ENCODE data around the gene C15orf61.

GRCh38 chr15:66656733-66657462 lies 45.1 kb upstream of the SMAD6 start:
- RRBS: no CpG with 5 or more reads among the region's 10 CpGs

DNA sequence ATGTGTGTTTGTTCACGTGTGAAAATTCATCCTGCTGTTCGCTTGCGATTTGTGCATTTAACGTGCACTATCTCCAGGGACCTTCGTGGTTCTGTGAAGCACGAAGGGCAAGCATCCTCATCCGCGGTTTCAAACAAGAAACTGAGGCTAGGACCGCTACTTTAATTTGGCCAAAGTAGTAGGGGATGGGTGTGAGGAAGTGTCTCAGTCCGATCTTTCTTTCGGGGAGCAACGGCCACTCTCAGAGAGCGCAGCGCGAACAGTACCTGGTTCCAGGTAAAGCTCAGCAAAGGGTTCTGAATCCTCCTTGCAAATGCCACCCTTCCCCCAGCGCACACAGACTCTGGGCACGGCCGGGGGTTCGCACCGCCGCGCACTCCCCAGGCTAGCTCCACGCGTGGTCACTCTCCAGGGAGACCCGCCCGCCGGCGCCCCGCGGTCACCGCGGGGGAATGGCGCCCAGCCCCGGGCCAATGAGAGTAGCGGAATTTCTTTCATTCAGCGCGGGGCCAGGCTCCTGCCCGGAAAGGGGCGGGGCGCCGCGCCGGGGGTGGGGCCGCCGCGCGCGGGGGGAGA lies 1.4 kb upstream of the SMAD6 start:
- RRBS: 1% methylated on average over 27 of the region's 48 CpGs

GRCh38 chr15:66702932-66703280 lies 870 bp downstream of the SMAD6 start:
- RRBS: no CpG with 5 or more reads among the region's 49 CpGs

DNA sequence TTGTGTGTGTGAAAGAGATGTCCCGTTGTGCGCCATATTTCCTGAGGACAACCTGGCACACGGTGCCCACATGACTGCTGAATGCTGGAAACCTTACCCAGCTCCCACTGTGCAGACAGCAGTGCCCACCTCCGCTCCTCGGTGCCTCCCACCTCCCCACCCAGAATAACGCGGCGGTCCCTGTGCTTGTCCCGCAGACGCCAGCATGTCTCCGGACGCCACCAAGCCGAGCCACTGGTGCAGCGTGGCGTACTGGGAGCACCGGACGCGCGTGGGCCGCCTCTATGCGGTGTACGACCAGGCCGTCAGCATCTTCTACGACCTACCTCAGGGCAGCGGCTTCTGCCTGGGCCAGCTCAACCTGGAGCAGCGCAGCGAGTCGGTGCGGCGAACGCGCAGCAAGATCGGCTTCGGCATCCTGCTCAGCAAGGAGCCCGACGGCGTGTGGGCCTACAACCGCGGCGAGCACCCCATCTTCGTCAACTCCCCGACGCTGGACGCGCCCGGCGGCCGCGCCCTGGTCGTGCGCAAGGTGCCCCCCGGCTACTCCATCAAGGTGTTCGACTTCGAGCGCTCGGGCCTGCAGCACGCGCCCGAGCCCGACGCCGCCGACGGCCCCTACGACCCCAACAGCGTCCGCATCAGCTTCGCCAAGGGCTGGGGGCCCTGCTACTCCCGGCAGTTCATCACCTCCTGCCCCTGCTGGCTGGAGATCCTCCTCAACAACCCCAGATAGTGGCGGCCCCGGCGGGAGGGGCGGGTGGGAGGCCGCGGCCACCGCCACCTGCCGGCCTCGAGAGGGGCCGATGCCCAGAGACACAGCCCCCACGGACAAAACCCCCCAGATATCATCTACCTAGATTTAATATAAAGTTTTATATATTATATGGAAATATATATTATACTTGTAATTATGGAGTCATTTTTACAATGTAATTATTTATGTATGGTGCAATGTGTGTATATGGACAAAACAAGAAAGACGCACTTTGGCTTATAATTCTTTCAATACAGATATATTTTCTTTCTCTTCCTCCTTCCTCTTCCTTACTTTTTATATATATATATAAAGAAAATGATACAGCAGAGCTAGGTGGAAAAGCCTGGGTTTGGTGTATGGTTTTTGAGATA lies 79.1 kb downstream of the SMAD6 start:
- RRBS: 97% methylated on average over 21 of the region's 81 CpGs

GRCh38 chr15:66850548-66850895 lies 148.5 kb downstream of the SMAD6 start:
- RRBS: no CpG with 5 or more reads among the region's 5 CpGs

DNA sequence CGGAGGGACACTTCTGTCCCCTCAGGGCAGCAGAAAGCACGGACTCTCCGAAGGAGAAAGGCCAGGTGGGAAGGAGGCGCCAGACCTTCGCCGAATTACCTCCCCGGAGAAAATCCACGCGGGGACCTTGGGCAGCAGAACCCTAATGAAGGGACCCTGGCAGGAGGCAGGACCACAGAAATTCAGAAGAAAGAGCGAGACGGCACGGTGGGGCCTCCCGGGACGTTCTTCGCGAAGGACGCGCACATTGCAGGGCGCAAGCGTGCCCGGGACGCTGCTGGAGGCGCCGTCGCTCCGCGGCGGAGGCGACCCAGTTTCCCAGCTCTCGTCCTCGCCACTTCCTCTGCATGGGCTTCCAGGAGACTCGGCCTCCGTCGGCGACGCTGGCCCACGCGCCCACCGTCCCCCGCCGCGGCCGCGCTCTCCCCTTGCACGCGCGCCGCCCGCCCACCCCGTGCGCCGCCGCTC lies 31.9 kb upstream of the SMAD3 start:
- RRBS: 16% methylated on average over 12 of the region's 53 CpGs

GRCh38 chr15:67041814-67042319 lies 23.5 kb upstream of the SMAD3 start:
- RRBS: no CpG with 5 or more reads among the region's 6 CpGs

DNA sequence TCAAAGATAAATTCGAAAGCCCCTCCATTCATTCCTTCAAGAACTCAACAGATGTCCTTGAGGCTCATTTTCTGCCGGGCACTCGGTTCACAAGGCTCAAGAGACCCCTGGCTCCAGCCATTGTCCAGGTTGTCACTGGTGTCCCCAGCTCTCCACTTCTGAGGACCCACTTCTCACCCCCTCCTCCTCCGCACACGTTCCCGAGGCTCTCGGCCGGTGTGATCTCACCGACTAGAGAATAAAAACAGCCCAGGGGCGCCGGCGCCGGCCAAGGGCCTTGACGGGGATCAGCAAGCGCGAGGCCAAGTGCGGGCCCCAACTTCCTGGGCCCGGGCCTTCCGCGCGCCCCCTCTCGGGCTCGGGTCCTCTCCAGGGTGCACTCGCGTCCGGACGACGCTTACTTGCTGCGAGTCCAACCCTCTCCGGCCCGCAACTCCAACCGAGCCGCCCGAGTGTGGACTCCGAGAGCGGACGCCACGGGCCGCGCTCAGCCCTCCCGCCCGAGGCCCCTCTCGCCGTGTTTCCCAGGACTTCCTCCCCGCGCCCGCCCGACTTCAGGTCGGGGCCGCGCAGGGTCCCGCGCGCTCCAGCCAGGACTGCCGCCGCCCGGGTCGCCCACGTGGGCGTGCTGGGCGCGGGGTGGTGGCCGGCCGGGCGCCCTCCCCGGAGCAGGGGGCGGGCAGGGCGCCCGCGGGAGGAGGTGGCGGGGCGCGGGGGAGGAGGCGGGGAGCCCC lies 422 bp upstream of the SMAD3 start:
- RRBS: 2% methylated on average over 33 of the region's 74 CpGs

GRCh38 chr15:67076224-67077052 lies 11.0 kb downstream of the SMAD3 start:
- RRBS: no CpG with 5 or more reads among the region's 13 CpGs

DNA sequence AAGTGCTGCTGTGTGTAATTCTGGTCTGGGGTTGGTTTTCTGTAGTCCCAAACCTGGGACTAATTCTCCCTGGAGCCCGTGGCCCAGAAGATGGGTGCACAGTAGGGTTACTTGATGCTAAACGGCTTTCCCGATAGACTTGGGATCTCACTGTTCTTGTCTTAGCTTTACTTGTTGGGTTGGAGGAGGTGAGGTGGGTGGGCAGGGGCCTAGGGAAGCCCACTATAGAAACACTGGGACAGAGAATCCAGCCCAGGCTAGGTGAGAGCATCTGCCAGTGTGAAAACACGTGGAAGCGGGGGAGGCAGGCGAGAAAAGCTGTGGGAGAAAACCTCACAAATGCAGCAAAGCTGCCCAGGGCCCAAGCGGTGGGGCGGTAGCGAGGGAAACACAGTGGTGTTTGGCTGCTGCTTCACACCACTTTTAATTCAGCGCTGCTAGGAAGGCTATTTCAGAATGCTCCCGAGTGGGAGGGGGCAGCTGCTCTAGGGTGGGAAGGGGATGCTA lies 22.8 kb downstream of the SMAD3 start:
- RRBS: no CpG with 5 or more reads among the region's 11 CpGs

GRCh38 chr15:67133719-67134623 lies 68.6 kb downstream of the SMAD3 start:
- RRBS: no CpG with 5 or more reads among the region's 12 CpGs

GRCh38 chr15:67165901-67166256 lies 88.6 kb downstream of the AAGAB start:
- RRBS: no CpG with 5 or more reads among the region's 8 CpGs

- RRBS: 1% methylated on average over 40 of the region's 98 CpGs
These were observed at the start of gene C15orf61 for GRCh38 chr15:67520895-67521789. TSS of gene C15orf61 (plus strand) at chr15:67521131.

DNA sequence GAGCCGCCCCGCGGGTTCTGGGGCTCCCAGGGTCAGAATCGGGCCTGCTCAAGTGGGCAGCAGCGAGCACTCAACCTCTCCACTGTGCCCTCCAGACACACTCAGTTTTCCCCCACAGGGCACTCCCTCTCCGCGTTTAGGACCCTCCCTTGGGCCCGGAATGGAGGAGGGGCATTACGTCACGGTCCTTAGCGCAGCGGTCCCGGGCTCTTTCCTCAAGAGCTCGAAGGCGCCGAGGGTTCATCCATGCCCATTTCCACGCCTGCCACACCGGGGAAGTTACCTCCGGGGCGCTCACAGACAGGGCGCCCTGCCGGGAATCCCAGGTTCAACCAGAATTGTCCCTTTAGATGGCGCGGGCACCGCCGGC lies 9.3 kb downstream of the SKOR1 start:
- RRBS: 10% methylated on average over 15 of the region's 26 CpGs

GRCh38 chr15:67840224-67841171 lies 15.2 kb downstream of the SKOR1 start:
- RRBS: no CpG with 5 or more reads among the region's 57 CpGs

DNA sequence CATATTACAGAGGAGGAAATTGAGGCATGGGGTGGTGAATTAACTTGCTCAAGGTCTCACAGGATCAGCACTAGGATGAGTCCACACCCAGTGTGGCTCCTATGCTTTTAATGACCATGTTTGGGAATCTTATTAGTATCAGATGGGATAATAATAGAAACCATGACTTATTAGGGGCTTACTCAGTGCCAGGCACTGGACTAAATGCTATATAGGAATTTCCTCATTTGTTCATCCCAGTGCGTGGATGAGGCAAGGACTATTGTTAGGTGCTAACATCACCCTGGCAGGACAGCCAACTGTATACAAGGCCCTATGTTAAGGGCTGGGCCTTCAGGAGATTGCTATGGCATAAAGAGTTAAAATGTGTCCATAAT lies 4.8 kb upstream of the FEM1B start:
- RRBS: no CpG with 5 or more reads among the region's 1 CpG

GRCh38 chr15:68277514-68277565 lies 205 bp upstream of the FEM1B start:
- RRBS: no CpG with 5 or more reads among the region's 2 CpGs

GRCh38 chr15:68340907-68341565 lies 63.5 kb downstream of the FEM1B start:
- RRBS: no CpG with 5 or more reads among the region's 10 CpGs

GRCh38 chr15:68725744-68726168 lies 94.9 kb downstream of the ANP32A start:
- RRBS: no CpG with 5 or more reads among the region's 14 CpGs

GRCh38 chr15:68775220-68775942 lies 45.3 kb downstream of the ANP32A start:
- RRBS: no CpG with 5 or more reads among the region's 9 CpGs

Data from AG08470 (cell line).